Breast (tissue), 4 donors: ENCODE measurements around a stretch of chr7.

DNA sequence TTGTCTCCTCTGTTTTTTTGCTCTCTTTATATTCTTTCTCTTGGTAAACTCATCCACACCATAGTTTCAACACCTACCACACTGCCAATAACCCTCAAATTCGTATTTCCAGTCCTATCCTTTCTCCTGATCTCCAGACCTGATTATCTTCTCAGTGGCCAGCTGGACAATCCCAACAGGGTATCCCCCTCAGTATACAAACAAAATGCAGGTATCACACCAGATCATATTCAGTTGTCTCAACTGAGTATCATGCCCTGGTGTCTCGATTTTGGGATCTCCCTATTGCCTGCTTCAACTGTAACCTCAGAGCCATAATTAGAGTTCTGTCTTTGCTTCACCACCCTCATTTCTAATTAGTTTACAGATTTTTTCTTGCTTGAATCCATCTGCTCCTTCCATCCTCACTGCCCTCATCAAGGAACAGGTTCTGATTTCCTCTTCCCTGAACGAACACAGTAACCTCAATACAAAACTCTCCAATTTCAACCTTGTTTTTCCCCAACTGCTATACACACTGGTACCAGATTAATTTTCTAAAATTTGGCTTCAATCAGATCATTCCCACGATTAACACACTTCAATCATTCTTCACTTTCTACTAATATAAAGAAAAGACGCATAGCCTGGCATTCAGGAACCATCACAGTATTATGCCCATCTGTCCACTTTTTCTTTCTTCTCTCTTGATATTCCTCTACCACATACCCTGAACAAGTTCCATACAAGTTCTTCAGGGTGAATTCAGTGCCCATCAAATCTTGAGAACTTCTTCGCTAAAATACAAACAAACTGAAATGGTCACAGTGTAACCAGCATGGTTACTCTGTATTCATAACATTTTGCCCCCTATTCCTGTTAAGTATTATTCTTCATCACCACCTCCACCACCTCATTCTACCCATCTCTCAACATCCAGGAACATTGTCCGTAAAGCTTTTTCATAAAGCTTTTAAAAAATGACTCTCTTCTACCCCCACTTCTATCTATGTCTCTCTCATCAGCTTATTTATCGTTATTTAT lies 404.3 kb upstream of the LRRN3 start:
- PRO-cap, 3 experiments, result no peak in any of the 3 experiments
- RRBS, result no CpG with 5 or more reads among the region's 8 CpGs

DNA sequence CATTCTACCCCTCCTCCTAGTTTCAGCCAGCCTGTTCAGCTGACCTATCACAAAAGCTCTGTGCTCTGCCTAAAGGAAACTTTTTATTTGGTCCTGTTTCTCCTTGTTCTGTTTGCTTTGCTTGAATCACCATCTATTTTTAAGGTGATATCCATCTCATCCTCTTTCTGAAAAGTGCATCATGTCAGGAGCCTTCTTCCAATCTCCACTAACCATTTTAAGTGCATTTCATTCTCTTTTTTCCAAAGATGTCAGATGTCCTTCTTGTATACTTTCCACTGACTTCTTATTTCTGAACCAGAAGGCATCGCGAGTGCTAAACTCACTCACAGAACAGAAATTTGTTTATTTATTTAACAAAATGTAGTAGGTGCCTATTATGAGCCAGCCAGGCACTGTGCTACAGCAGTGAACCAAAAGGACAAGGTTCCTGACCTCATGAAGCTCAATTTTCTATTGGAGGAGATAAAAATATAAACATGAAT lies 220.9 kb upstream of the LRRN3 start:
- PRO-cap, 3 experiments, result no peak in any of the 3 experiments
- RRBS, result no CpG with 5 or more reads among the region's 2 CpGs

DNA sequence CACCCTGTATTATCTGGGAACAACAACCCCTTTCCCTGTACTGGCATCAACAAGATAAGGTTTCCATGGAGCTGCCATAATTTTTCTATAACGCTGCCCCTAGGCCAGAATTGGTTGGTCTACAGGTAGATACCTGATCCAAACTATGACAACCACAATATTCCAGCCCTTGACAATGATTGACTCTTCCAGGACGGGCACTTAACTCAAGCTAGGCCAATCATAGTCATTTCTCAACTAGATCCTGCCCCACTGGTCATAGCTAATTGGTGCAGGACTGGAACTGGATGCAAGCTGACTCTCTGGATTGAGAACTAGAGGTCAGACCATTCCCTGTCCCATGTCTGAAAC lies 218.5 kb upstream of the LRRN3 start:
- PRO-cap, 3 experiments, result no peak in any of the 3 experiments
- RRBS, result no CpG with 5 or more reads among the region's 2 CpGs

GRCh38 chr7:111013356-111013740 lies 77.6 kb upstream of the LRRN3 start:
- PRO-cap, 3 experiments, result no peak in any of the 3 experiments
- RRBS, result no CpG with 5 or more reads among the region's 2 CpGs

GRCh38 chr7:111075938-111076332 lies 15.0 kb upstream of the LRRN3 start:
- PRO-cap, 3 experiments, result no peak in any of the 3 experiments

DNA sequence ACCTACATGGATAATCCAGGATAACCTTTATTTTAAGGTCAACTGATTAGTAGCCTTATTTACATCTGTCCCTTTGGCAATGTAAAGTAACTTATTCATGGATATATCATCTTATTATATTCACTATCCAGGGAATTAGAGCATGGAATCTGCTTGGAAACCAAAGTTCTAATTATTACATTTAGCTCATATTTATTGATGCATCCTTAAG lies 85.5 kb downstream of the IMMP2L start:
- PRO-cap, 3 experiments, result no peak in any of the 3 experiments

DNA sequence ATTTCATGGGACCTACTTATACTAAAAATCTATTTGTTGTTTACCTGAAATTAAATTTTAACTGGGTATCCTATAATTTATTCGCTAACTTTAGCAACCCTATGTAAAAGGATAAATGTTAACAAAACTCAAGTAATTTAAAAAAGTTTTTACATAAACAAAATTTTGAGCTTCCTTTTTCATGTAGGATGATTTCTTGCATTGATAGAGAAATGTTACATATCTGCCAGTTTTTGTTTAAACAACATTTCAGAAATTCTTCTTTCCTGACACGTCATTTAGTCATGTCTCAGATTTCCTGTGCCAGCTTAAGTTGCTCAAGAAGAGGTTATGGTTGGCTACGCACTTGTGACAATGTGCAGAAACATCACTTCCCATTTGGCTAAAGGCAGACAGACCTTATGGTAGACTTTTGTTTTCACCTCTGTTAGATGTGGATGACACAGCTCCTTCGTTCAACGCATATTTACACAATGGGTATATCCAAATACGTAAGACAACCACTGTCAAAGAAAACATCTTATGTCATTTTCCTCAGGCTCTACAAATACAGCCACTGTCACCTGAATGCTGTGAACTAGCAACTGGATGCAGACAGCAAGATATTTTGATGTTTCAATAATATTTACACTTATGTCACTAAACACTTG lies 125.8 kb downstream of the DOCK4 start:
- PRO-cap, 3 experiments, result no peak in any of the 3 experiments
- RRBS, result no CpG with 5 or more reads among the region's 6 CpGs

- PRO-cap, 3 experiments, result no peak in any of the 3 experiments
- RRBS, result no CpG with 5 or more reads among the region's 10 CpGs
Observed at GRCh38 chr7:112203972-112204536, 2.1 kb downstream of the DOCK4 start.

DNA sequence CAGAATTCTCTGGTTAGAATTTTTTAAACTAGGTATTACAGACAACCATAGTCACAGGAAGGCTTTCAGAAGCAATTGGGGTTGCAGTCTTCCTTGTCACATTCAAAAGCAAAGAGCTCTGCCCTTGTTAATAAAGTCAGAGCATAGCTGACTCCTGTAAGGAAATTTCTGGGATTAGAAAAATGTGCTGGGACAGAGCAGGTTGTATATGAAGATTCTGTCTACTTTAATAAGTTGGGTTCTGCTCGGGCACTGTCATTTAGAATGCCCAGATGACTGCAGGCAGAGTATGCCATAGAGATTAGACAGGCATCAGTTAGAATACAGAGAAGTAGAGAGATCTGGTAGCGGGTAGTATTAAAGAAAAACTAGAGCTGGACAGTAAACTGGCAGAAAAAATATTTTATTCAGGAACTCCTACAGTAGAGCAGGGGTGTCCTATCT lies 17.3 kb downstream of the ZNF277 start:
- PRO-cap, 3 experiments, result no peak in any of the 3 experiments
- RRBS, result no CpG with 5 or more reads among the region's 2 CpGs

DNA sequence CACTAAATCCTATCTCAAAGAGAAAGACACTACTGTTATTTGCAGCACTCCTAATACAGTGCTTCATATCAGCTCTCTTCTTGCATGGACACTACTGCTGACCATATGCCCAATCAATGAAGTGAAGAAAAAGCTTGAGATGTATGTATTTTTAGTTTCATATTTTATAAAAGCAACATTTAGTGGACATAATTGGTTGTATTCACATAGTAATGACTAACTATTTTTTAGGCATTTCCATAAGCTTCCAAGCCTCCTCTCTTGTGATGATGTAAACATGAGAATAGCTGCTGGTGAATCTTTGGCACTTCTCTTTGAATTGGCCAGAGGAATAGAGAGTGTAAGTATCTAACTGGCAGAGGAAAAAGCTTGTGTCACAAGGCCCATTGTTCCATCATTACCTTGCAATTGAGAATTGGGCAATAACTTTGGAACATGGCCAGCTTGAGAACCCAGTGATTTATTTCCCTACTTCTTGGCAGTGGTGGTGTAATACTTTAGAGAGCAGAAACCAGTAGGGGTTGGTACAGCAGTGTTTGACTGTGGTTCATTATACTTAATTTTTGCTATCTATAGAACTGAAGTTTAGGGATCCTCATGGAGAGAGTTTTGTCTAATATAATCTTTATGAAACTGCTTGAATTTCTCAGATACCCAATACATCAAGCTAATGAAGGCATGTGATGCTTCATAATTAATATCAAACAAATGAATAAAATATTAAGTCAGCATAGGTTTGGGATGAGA lies 12.0 kb downstream of the IFRD1 start:
- PRO-cap, 3 experiments, result no peak in any of the 3 experiments

DNA sequence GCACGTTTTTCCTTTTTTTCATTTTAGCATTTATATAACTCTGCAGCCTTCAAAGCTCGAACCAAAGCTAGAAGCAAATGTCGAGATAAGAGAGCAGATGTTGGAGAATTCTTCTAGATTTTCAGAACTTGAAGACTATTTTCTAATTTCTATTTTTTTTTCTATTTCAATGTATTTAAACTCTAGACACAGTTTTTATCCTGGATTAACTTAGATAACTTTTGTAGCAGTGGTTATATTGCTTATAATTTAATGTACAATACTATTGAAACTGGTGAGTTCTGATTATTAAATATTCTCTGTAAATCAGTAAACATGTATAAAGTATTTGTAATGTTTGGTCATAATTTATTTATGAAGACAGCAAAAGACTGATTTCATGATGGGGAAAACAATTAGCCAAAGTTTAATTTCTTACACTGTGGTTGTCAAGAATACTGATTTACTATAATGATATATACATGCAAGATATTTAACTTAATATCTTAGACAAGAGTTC lies 5.3 kb upstream of the LSMEM1 start:
- PRO-cap, 3 experiments, result no peak in any of the 3 experiments
- RRBS, result no CpG with 5 or more reads among the region's 3 CpGs

- PRO-cap, 3 experiments, result no peak in any of the 3 experiments
- RRBS, result no CpG with 5 or more reads among the region's 2 CpGs
Observed at GRCh38 chr7:112477738-112477992, 3.1 kb upstream of the LSMEM1 start.

DNA sequence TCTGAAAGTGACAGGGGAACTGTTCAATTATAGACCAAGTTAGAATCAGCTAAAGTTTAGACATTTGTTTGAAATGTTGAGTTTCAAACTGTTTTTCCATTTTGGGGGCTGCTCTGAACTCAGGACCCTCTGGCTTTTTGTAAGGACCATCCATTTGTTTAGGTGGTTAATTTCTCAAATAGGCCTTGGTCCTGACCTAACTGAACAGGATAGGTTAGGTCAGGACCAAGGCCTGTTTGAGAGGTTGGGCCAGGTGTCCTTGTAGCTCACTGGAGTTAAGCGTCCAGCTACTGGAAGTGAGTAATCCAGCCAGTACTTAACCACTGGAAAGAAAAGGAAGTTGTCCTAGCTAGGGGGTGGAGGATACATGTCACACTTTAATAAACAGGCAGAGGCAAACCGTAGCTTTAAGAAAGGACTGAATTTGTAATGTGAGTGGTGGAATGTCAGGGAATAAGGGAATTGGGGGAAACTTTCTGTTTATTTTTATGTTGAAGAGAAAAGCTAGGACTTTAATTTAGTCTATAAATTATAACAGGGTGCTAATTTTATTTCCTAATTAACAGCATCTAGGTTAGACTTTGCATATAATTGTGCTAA lies 50.9 kb upstream of the BMT2 start:
- PRO-cap, 3 experiments, result no peak in any of the 3 experiments
- RRBS, result no CpG with 5 or more reads among the region's 2 CpGs

DNA sequence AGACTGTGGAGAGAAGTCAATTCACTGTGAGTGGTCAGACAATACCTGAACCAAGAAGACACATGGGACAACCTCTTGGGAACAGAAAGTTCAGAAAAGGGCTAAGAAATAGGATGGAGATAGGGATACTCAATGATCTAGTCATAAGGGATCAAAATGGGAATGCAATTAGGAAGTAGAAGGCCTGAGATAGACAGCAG lies 27.3 kb upstream of the SMIM30 start:
- PRO-cap, 3 experiments, result no peak in any of the 3 experiments

- PRO-cap, 3 experiments, result no peak in any of the 3 experiments
- RRBS, result no CpG with 5 or more reads among the region's 5 CpGs
Observed at GRCh38 chr7:114661792-114662384, 247.3 kb downstream of the FOXP2 start.

- PRO-cap, 3 experiments, result no peak in any of the 3 experiments
- RRBS, result no CpG with 5 or more reads among the region's 15 CpGs
Observed at GRCh38 chr7:114944761-114945260, 22.9 kb downstream of the MDFIC start.

- PRO-cap, 3 experiments, result no peak in any of the 3 experiments
- RRBS, result no CpG with 5 or more reads among the region's 2 CpGs
Observed at GRCh38 chr7:114961232-114961929, 39.5 kb downstream of the MDFIC start.

DNA sequence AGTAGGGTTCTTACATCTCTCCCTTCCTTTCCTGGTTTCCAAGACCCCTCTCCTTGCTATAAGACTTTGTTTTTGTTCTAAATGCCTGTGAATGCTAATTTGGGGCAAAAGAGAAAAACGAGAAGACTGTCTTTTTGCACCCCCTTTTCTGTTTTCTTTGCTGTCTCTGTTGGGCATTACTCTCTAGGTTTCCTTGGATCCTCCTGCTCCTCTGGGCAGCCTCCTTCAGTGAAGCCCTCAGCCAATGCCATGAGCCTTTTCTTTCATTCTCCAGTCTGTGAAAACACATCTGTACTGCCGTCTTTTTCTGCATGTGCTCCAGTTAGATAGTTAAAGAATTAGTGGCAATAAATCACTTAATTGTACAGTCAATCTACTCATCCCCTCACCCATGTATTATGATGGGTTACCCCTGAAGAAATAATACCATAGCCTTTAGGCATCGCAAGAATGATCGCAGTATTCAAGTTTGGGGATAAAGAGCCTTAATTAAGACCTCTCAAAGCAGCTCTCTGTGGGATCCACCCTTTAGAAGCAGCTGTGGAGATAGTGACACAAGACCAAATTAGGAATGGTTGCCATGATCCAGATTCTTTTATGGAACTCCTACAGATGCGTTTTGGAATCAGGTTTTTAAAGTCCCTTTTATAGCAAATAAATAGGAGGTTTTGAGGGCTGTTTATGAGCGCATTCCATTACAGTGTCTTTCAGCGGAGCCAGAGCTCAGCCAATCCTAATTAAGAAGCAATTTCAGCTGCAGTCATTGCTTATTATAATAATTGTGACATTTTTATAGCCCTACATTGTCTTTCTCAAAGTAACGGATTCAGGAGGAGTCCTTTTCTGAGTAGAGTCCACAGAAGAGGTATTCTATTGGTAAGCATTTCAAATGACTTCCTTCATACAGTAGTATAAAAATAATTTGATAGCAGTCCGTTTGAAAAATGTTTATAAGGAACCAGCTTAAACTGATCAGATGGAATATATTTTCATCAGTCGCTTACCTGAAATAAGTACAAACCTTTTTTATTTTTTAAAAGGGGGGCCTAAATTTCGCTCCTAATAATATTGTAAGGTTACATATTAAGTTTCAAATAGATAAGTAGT lies 12.2 kb downstream of the TES start:
- PRO-cap, 3 experiments, result no peak in any of the 3 experiments
- RRBS, result no CpG with 5 or more reads among the region's 11 CpGs

GRCh38 chr7:116258591-116259188 lies 48.4 kb downstream of the TES start:
- PRO-cap, 3 experiments, result no peak in any of the 3 experiments
- RRBS, result no CpG with 5 or more reads among the region's 3 CpGs

GRCh38 chr7:116426162-116426850 lies 73.2 kb upstream of the CAV2 start:
- PRO-cap, 3 experiments, result no peak in any of the 3 experiments
- RRBS, result no CpG with 5 or more reads among the region's 3 CpGs